ENCODE measurements around a stretch of chr13.

DNA sequence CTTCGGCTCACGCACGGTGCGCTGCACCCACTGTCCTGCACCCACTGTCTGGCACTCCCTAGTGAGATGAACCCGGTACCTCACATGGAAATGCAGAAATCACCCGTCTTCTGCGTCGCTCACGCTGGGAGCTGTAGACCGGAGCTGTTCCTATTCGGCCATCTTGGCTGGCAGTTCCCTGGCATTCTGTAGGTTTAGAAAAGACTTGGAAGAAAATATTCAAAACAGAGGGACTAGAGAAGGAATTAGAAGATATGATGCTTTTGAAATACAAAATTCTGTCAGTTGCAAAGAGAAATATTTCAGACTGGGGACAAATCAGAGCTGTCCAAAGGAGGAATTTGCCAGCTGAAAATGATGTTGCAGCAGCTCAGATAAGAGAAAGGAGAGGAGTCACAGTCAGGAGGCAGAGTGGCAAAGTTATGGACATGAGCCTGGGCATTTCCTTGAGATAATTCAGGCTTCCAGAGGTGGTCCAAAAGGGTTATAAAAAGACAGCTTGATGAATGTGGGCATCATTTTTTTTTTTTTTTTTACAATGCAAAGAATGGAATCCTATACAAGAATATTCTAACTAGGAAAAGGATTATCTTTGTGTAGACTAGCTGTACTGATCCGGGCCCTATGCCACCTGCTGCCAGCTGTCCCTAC is 31.9 kb upstream of the CBY2 start:
- RRBS, result no CpG with 5 or more reads among the region's 12 CpGs

DNA sequence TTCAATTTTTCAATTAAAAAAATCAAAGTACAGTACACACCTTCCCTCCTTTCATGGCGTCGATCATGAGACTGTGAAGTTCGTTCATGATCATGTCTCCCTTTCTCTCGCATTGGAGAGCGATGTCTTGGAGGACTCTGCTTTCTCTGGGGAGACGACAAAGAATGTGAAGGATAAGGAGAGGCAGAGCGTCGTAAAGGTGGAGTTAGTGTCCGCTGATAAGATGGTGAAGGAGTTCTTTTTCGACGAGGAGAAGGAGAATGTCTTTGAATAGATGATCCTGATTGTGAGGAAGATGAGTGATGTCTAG is 63.8 kb downstream of the ZC3H13 start:
- RRBS, result no CpG with 5 or more reads among the region's 11 CpGs

- RRBS, result no CpG with 5 or more reads among the region's 2 CpGs
Measured at GRCh38 chr13:46121041-46121486, 16.2 kb upstream of the CPB2 start.

DNA sequence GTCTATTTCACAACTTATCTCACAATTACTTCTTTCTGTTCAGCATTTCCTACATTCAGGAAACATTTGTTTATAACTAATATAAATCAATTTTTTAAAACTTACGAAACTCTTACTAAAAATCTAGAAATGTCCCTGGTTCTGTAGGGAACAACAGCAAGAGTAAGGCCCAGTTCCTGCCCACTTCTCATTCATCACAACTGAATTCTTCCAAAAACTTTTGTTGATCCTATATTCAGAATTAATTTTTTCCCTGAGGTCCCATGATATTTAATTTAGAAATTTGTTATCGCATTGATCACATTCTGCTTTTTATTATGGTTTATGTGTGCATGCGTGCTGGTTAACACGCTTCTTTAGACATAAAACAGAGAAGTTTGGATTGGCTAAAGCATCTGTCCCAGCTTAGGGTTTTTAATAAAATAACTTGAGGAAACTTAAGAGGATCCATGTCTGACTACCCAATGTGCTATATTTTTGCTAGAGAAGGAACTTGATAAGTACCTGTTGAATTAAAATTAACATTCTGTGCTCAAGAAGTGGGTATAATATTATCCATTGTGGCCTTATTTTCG is 18.8 kb upstream of the CPB2 start:
- RRBS, result no CpG with 5 or more reads among the region's 5 CpGs

- RRBS, result no CpG with 5 or more reads among the region's 12 CpGs
Measured at GRCh38 chr13:46124340-46125059, 19.7 kb upstream of the CPB2 start.

- RRBS, result no CpG with 5 or more reads among the region's 7 CpGs
Measured at GRCh38 chr13:46127081-46127795, 22.4 kb upstream of the CPB2 start.

DNA sequence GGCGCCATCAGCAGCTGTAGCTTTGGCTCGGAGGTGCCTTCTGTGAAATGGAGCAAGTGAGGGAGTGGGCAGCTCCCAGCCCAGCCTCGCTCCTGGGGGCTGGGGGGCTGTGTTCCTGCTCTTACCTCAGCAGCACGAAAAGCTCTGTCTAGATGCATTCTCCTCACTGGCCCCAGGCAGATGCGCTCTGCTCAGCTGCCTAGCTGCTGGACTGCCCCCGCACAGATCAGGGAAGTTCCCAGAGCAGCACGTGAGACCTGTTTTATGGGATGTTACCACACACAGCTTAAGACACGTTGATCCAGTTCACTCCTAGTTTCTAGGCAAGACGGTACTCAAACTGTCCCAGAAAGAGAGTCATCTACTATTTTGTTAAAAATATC is 13.6 kb downstream of the LCP1 start:
- RRBS, result no CpG with 5 or more reads among the region's 9 CpGs

- RRBS, result no CpG with 5 or more reads among the region's 3 CpGs
Measured at GRCh38 chr13:46290580-46290829, 78.8 kb downstream of the LRRC63 start.

GRCh38 chr13:46369829-46370363 is 17.2 kb downstream of the RUBCNL start:
- RRBS, result no CpG with 5 or more reads among the region's 5 CpGs

DNA sequence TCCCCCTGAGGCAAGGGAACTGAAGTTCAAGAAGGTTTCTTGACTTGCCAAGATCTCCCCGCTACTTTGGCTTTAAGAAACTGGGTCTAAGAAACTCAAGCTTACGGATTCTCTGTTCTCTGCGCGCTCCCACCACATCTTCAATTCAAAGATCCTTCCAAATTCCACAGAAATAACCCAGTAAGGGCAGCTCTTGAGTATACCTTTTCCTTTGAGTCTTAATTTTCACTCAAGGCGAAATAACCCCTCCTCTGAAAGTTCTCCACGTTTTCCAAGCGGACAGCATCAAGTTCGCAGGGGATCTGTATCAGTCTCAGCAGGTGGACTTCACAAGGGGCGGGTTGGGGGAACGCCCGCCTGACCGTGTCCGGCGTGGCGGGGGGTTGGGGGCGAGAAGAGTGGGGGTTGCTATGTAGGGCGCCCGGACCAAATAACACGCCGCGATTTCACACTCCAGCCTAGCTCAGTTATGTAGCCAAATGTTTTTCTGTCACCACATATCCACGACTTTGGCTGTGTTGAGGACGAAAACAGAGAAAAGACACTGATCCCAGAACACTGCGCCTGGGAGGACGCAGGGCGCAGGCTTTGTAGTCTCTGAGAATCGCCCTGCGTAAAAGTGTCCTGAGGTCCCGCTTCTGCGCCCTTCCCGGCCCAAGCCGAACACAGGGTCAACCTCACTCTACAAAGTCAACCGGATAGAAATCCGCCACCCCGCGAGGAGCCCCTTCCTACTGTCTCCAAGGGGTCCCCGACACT is 660 bp downstream of the RUBCNL start:
- RRBS, result 1% methylated on average over 6 of the region's 37 CpGs

- RRBS, result no CpG with 5 or more reads among the region's 13 CpGs
Measured at GRCh38 chr13:46615828-46616750, 63.1 kb downstream of the LRCH1 start.

DNA sequence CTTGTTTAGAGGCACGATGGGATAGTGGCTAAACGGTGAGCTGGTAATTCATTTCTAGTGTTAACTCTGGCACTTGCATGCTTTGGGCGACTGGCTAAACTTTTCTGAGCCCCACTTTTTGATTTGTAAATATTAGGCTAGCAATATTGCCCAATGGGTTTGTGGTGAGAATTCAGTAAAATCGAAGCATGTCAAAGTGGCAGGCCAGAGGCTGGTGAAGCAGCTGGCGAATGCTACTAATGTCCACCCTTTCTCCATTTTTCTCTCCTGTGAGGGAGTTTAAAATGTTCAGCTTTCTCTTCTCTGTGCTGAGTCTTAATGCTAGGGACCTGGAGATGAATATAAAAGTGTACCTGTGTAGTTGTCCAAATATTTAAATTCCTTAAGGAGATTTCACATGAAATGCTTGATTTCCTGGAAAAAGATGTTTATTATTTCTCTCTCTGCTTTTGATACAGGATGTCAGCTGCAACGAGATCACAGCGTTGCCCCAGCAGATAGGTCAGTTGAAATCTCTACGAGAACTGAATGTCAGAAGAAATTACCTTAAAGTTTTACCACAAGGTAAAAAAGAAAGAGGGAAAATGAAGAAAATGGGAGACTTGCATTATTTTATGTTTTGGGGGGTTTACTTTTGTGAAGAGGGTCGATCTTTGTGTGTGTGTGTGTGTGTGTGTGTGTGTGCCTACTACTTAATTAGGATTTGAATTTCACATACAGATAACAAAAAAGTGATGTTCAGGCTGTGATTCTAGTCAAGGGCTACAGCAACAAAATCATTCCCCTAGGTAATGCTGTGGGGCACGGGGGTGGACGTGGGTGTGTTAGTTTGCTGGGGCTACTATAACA is 115.5 kb downstream of the ESD start:
- RRBS, result no CpG with 5 or more reads among the region's 11 CpGs

GRCh38 chr13:46687660-46688093 is 109.3 kb downstream of the ESD start:
- RRBS, result no CpG with 5 or more reads among the region's 2 CpGs

GRCh38 chr13:48071918-48072782 is 22.8 kb downstream of the MED4 start:
- RRBS, result no CpG with 5 or more reads among the region's 8 CpGs

- RRBS, result 2% methylated on average over 10 of the region's 29 CpGs
Measured at GRCh38 chr13:48233566-48233957, 556 bp downstream of the ITM2B start.

DNA sequence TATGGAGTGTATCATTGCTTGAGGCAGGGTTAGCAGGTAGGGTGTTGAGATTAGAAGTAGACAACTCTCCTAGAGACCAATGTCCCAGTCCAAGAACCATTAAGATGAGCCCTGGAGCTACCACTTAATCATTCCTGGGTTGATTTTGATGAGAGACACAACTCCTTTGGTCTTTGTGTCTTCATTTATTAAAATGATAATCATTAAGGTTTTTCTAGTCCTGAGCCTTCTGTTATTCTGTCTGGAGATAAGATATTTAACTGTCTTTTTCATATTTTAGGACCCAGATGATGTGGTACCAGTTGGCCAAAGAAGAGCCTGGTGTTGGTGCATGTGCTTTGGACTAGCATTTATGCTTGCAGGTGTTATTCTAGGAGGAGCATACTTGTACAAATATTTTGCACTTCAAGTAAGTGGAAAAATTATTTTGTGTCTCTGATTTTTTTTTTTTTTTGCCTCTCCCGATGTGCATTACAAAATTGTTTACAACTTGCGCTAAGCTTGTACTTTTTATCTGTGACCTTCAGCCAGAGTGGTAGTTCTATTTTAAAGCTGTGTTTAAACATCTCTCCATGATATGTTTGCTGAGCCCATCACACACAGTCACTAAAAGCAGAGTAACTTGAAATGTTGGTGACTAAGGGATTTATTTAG is 20.6 kb downstream of the ITM2B start:
- RRBS, result no CpG with 5 or more reads among the region's 2 CpGs

- RRBS, result 91% methylated on average over 4 of the region's 28 CpGs
Measured at GRCh38 chr13:48317812-48318433, 14.4 kb downstream of the RB1 start.

DNA sequence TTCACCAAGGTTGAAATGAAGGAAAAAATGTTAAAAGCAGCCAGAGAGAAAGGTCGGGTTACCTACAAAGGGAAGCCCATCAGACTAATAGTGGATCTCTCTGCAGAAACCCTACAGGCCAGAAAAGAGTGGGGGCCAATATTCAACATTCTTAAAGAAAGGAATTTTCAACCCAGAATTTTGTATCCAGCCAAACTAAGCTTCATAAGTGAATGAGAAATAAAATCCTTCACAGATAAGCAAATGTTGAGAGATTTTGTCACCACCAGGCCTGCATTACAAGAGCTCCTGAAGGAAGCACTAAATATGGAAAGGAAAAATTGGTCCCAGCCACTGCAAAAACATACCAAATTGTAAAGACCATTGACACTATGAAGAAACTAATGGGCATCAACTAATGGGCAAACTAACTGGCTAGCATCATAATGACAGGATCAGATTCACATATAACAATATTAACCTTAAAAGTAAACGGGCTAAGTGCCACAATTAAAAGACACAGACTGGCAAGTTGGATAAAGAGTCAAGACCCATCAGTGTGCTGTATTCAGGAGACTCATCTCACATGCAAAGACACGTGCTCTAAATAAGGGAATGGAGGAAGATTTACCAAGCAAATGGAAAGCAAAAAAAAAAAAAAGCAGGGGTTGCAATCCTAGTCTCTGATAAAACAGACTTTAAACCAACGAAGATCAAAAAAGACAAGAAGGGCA is 5.3 kb upstream of the LPAR6 start:
- RRBS, result no CpG with 5 or more reads among the region's 4 CpGs

GRCh38 chr13:48500786-48501209 is 32.1 kb downstream of the RCBTB2 start:
- RRBS, result no CpG with 5 or more reads among the region's 4 CpGs